Placental epithelial cell (primary cell): ENCODE results near the genes TMEM8B and CCIN.

DNA sequence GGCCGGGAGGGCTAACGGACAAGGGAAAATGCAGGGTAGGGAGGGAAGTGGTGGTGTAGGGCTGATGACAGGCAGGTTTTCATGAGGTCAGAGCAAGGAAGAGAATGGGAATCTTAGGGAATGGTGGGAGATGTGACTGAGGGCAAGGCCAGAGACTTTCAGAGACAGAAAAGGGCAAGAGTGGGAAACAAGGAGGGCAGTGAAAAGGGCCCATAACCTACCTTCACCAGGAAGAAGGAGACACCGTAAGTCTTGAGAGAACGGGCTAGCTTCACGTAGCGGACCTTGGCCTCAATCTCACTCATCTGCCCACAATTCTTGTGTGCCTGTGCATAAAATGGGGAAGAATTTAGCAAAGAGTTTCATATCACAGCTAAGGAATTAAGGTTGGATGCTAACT is 10.1 kb downstream of the TLN1 start:
- CAGE, long polyA plus RNA = no peak

DNA sequence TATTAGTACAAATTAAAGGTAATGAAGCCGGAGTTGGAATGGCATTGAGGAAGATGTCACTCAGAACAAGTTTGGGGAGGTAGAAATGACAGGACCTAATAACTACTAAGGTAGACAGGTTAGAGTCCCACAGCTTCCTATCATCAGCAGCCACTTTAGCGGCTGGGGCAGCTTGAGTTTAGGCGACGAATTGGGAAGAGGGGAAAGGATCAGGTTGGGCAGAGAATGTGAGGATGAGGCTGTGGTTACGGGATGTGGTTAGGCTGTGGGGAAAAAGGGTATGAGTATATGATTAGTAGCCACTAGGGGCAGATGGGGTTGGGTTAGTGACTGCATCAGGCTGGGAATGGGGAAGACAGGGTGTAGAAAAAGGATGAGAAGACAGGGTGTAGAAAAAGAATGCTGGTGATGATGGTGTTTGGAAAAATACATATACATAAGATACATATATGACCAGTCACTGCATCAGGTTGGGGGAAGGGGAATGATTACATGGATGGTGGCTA is 2.3 kb downstream of the TLN1 start:
- CAGE, long polyA plus RNA = no peak

DNA sequence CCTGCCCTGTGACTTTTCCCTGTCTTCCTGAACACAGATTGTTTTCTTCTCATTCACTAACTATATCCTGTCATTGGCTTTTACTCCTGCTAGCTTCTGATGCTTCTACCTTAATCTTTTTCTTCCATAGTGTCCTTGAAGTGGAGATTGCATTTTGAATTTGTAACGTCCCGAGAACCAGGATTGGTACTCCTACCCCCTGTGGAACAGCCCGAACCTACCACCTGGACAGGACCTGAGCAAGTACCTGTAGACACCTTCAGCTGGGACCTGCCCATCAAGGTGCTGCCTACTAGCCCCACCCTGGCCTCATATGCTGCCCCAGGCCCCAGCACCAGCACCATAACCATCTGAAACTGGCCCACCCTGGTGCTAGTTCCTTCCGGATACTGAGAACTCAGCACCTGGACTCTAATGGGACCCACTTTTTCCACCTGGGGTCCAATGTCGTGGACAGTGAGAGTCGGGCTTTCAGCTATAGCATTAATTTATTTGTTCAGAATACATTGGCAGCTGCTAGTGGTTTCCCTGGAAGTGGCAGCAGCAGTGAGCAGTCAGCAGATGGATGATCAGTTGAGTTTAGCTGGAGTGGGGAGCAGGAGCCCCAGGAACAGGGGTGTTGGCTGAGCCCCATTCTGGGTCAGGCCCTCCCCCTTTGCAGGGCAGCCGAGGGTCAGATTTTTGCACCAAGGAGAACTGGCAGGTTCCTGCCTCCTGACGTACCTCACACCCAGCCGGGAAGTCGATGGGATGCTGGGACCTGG is 1.4 kb downstream of the MSMP start:
- CAGE, long polyA plus RNA = no peak

GRCh38 chr9:35798833-35799331 is 7.5 kb downstream of the NPR2 start:
- CAGE, long polyA plus RNA = no peak

- CAGE, long polyA plus RNA = no peak
Measured at GRCh38 chr9:35829194-35830156, at the start of gene TMEM8B. Gene TMEM8B, plus strand, starts transcription at chr9:35829228.

GRCh38 chr9:35848046-35848727 is 19.2 kb downstream of the TMEM8B start:
- CAGE, long polyA plus RNA = no peak

DNA sequence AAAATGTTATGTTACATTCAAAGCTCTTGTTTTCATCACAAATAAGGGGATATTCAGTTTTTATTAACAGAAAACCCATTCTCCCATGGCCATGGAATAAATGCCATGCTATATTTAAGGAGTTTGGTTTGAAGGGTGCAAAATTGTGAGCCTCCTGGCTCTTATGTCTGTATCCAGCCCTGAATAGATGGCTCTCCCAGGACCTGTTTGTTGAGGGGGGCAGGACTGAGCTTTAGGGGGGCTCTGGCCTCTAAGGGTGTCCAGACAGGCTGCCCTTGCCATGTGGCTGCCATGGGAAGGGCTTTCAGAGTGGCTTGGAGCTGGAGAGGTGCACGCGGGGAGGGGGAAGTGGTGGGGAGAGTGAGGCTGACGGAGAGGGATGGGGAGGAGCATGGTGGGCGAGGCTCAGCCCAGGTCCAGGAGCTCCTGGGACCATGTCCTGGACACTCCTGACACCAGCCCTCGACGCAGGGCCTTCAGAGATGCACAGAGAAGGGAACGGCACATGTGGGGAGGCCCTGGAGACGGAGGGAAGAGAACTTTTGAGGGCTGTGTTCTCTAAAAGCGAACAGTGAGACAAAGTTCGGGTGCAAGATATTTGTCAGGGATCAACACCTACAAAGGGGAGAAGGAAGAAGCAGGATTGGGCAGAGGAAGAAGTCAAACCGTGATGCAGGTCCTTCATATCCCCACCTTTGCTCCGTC is 2.4 kb downstream of the SPAAR start:
- CAGE, long polyA plus RNA = no peak

DNA sequence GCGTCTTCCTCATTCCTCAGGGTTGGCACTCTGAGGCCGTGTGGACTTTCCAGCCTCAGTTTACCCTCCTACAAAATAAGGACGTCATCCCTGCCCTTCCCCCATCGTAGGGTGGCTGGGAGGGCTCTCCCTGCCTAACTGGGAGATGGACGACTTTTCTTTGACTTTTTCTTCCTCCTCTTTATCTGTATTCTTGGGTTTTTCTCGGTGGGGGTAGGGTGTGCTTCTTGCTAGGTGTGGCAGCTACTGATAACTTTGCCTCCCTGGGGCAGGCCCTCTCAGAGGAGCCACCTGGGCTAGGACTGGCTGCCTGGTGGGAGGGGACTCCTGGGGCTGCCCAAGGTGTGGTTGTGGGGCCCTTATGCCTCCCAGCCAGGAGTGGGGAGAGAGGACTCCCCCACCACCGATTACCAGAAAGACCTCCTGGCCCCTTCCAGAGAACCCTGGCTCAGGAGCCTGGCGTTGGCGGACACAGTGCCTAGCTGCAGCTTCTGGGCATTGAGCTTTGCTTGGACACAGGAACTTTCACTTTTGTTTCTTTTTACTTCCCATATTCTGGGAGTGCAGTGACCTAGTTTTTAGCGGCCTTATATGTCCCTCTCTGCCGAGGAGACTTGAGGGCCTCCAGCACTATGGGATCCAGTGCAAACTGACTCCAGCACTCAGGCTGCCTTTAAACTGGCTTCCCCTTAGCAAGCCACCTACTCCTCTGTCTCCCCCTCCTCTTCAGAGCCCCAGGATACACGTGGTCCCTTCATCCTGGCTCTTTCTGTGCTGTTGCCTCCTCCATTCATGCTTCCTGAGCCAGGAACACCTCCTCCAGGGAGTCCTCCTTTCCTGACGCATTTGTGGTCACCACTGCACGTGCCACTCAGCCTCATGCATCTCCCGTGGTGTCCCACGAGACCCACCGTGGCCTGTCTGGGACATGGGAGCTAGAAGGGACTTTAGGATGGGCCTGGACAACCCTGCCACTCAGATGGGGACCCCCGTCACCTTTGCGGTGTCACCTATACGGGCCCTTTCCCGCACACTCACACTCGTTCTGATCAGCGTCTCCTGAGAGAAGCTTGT is 6.3 kb downstream of the GLIPR2 start:
- CAGE, long polyA plus RNA = no peak

GRCh38 chr9:36153964-36155268 is 14.8 kb upstream of the CCIN start:
- CAGE, long polyA plus RNA = no peak

- CAGE, long polyA plus RNA = no peak
Measured at GRCh38 chr9:36169120-36169532, at the start of gene CCIN. Gene CCIN, plus strand, starts transcription at chr9:36169388.

DNA sequence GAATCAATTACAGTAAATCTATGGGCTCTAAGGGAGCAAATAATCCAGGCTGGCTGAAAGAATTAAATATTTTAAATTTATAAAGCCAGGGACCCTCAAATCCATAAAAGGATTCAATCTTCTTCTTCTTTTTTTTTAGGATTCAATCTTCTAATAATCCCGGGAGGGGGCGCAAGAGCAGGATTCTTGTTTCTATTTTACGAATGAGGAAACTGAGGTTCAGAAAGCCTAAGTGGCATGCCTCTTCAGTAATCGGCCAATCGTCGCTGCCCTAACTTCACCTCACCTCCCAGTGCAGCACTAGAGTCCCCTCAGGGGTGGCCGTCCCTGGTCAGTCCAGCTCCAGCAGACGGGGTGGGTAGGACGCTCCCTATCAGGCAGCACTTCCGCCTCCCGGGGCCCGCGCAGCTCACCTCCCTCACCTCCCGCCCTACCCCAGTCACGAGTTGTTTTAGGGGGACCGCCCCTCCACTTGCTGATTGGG is 333 bp upstream of the CLTA start:
- CAGE, long polyA plus RNA = no peak

GRCh38 chr9:36251454-36251977 is 6.7 kb downstream of the GNE start:
- CAGE, long polyA plus RNA = no peak

DNA sequence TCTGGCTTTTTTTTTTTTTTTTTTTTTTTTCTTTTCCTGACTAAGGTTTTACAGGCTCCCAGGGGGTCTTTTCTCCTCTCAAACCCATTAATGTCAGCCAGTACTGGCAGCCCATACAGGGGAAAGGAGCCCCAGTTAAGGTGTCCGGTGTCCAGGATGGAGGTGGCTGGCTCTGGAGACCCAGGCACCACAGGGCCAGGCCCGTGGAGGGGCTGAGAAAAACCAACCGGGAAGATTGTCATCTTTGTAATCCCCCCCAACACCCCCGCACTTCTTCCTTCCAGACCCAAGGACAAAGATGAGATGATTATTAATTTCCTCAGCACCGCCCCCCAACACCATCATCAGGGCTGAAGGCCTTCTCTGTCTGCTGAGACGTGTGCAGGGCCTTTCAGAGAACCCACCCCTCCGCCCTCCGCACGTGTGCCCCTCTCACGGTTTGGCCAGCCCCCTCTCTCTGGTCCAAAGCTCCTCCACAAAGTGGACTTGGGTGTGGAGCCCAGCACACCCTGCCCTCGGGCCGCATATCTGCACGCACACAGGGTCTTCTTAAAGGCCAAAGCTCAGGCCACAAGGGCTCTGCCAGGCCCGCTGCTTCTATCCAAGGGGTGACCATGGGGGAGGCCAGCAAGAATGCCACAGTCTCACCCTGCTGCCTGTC is 32.1 kb downstream of the PAX5 start:
- CAGE, long polyA plus RNA = no peak

- CAGE, long polyA plus RNA = no peak
Measured at GRCh38 chr9:37042570-37042769, 8.4 kb upstream of the PAX5 start.

DNA sequence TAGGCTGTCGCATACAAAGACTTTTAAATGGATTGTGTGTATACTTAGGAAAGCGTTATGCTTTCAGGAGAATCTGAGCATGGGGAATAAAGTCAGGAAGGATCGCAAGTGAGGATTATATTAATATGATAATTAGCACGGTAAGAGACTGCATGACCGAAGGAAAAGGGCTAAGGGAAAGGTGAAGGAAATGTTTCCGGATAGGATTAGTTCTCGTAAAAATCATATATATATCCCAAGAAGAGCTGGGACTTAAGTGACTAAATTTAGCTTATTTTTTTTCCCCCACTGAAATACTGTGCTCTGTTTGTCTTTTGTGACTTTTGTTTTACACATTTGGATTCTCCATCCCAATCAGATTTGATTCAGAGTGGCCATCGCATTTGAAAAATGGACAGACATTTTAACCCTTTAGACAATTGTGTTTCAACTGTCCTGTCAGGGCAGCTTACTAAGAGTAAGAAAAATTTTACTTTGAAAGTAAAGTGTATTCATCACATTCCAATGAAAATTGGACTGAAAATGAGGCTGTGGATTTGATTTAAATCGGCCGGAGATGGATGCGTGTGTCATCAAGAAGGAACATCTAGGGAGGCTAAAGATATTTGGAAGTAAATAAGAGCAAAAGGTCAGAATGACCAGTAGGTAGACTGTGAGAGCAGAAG is 1.3 kb downstream of the ZCCHC7 start:
- CAGE, long polyA plus RNA = no peak

GRCh38 chr9:37302196-37302885 is 120.2 kb upstream of the GRHPR start:
- CAGE, long polyA plus RNA = no peak

DNA sequence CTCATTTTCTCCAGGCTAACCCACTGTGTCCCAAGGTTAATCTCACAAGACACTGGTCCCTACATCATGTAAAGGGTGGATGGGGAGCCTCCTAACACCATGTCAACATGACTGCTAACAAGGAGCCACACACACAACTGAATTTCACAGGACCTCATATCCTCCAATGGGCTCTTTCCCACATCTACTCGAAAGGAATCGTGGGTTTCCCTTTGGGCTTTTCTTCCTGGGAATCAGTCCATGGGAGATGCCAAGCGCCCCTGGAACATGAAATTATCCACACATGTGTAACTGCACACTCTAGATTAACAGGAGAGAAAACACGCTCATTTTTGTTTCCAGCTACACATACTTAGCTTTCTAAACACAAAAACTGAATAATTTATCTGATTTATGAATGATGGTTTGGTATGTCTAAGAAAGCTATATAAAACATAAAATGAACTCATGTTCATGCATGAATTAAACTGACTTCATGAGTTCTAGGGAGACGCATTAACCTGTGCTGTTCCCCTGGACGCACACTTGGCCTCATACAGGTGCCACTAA is 16.2 kb downstream of the GRHPR start:
- CAGE, long polyA plus RNA = no peak

GRCh38 chr9:37531500-37532346 is 44.5 kb downstream of the FBXO10 start:
- CAGE, long polyA plus RNA = no peak

DNA sequence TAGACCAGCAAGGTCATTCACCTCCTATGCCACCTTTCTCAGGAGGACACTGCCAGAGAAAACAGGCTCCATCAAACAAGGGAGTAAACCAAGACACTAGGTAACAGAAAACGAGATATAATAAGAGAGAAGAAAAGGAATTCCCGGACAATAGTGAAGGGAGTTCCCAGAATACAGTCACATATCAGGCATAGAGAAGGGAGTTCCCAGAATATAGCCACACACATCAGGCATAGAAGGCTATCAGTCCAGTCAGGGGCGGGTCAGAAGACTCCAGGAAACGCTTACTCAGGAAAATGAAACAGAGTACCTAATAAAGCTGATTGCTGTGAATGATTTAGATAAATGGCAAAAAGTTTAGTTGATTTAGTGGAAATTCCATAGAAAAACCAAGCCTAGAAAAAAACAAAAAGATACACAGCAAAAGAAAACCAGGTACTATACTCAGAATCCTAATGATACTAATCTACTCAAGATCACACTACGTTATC is 4.9 kb downstream of the TOMM5 start:
- CAGE, long polyA plus RNA = no peak

GRCh38 chr9:37775162-37776507 is 9.2 kb downstream of the EXOSC3 start:
- CAGE, long polyA plus RNA = no peak